ENCODE results near the gene TMEM26.

GRCh38 chr10:60059331-60060107 lies 153.2 kb upstream of the CCDC6 start:
- RRBS, result no CpG with 5 or more reads among the region's 7 CpGs

- RRBS, result no CpG with 5 or more reads among the region's 14 CpGs
Observed at GRCh38 chr10:60140266-60141271, 234.2 kb upstream of the CCDC6 start.

GRCh38 chr10:60141272-60141717 lies 234.9 kb upstream of the CCDC6 start:
- RRBS, result no CpG with 5 or more reads among the region's 3 CpGs

DNA sequence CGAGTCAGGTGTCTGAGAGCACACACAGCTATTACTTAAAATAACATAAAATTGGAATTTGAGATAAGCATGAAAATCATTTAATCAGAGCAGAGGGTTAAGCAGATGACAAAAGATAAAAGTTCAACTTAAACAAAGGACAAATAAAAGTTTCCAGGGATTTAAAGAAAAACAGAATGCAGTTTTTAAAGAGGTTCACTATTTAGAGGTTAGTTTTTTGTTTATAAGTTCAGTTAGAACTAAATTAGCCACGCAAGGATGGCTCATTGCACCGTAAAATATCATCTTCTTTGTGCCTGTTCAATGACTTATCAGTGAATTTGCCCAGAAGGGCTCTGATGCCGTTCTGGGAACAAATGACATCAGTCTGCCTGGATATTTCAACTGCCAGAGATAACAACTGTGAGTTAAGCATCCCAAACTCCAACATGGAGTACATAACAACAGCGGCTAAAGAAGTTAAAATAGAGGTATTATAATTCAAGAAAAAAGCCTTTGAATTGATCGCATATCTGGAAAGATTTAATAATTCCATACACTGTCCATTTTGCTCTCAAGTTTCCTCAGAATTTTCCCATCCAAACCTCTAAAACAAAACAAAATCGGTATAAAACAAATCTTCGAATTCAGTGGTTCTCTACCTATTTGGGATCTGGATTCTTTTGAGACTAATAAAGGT lies 107.7 kb downstream of the ANK3 start:
- RRBS, result no CpG with 5 or more reads among the region's 8 CpGs

GRCh38 chr10:60498062-60498552 lies 108.4 kb upstream of the ANK3 start:
- RRBS, result no CpG with 5 or more reads among the region's 1 CpG

DNA sequence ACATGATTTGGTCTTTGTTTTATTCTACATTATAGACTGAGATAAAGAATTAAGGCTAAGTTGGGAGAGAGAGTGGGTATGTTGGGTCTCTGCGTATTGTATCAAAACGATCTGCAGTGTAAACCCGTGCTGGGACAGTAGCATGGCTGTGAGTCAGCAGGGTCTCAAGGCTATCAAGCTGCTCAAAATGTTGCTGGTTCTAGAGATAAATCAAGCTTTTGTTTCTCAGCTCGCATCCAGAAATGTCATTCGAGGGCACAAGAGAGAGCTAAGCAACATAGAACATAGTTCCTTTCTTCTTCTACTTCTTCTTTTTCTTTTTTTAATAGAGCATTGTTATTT lies 34.4 kb upstream of the RHOBTB1 start:
- RRBS, result no CpG with 5 or more reads among the region's 5 CpGs

DNA sequence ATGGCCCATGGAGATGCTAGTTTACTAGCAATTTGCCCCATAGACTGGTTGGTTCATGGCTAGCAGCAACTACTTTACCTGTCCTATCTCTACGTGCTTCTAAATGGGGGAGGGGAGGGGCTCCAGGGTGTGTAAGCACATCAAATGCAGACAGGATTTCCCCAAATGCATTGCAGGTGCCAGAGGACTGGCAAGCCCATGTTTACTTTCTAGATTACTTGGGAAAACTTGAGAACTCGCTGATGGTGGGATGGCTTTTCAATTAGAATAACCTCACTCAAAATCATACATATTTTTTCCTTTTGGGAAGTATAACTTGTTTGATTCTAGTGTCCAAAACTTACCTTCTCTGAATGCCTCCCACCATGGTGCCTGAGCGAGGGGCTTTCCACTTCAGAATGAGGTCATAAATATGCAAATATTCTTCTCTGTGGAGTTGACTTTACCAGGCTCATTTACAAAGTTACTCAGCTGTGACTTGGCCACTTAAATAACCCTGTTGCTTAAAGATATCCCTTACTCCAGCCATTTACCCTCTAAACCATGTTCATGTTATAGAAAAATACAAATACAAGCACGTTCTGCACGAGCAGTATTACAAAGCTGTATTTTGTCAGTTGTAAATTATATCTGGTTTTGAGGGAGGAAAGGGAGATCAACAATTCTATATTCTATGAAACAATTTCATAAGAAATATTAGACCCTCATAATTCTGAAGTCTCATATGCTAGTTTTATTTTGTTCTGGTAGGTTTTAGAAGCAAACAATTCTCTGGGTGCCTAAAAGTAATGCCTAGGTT lies 191.4 kb upstream of the RHOBTB1 start:
- RRBS, result no CpG with 5 or more reads among the region's 5 CpGs

DNA sequence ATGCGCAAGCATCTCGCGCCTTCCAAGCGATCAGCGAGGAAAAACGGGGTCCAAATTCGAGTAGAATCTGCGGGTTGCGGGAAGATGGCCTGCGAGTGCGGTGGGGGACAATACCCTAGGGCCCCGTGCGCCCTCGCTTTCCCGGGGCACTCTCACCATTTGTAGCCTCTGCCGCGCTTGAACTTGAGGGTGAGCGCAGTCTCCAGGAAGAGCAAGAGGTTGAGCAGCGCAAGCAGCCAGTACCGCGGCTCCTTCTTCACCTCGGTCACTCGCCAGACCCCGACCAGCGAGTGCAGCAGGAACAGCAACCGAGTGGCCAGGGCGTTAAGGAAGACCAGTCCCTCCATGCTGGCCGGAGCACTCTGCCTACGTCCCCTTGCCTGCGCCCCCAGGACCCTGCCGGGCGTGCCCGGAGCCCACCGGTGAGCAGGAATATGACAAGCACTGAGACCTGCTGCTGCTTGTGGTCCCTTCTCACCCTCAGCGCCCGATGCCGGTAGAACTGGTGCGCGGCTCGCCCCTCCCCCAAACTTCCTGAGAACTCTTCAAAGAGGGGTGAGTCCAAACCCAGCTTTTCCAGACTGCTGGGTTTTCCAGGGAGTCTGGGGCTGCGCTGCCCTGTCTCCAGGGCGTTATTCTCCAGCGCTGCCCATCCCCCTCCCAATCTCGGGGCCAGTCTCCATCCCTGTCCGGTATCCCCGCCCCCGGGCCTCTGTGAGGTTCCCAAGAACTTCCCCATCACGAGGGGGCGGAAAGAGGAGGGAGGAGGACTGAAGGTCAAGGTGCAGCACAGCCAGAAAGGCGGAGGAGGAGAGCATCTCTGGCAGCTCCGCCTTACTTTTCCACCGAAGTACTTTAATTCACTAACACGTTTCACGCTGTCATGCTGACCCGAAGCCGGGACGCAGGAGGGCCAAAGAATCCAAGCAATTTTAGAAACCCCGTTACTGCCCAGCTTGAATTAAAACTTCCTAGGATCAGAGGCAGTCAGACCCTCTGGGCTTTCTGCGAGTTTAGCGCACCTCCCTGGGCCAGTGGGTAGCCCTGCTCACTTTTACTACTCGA lies at the start of gene TMEM26:
TSS of gene TMEM26 (minus strand) at position 647 of the 1,065 bp plus-strand sequence.
- RRBS, result 5% methylated on average over 8 of the region's 61 CpGs

- RRBS, result no CpG with 5 or more reads among the region's 3 CpGs
Observed at GRCh38 chr10:61465761-61466300, 12.7 kb upstream of the TMEM26 start.

DNA sequence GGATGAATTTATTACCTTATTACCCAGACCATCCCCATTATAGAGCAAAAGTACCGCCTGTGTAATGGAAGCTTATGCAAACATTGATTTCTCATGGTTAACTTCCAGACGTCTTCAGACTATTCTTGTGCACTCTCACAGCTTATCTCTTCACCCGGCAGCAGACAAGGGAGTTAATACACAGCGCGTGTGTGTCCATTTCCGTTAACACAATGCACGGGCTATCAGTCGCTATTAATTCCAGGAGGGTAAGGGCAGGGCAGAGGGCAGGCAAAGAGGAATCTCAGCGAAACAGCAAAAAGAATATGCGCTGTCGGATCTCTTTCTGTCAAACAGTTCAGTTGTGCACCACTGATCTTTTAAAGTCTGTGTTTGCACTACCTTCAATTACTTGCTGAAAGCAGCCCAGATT lies 41.2 kb upstream of the CABCOCO1 start:
- RRBS, result no CpG with 5 or more reads among the region's 11 CpGs

DNA sequence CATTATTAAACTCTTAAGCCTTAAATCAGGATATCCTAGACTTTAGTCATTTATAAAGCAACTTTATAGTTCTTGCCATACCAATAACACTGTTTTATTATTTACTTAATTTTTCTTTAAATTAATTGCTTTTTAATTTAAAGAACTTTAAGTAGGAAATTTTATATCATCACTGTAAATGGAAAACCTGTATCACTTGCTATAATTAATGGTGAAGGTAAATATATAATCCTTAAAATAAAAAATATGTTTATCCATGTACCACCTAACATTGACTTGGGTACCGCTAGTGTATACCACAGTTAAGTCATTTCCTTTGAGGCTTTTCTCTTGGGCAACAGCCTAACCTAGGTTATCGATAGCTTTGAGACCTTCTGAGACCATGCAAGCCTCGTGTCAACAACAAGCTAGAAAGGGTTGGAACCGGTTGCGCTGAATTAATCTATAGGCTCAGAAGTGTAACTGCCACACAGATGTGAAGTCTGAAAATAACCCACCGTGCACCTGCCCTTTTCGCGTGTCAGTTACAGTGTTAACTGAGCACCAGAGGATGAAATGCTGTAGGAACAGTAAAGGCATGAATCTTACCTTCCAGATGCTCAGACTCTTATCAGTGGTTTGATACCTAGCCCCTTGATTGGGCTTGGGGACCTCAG lies 59.7 kb downstream of the ARID5B start:
- RRBS, result no CpG with 5 or more reads among the region's 8 CpGs

DNA sequence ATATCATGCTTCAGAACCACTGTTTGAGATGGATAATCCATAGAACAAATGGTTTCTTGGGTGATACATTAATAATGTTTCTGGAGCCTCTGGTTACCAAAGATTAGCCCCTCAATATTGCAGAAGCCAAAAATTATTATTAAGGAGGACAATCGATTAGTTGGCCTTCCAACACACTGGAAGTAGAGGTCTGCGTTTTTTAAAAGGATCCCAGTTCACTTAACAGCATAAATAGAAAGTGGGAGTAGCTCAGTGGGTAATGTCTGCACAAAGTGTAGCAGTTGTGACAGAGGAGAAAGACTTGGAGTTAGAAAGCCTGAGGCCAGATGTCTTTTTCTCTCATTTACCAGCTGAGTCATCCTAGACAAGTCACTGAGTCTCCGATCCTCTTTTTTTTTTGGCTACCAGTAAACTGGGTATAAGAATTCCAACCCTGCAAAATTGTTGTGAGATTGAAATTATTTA lies 73.7 kb downstream of the ARID5B start:
- RRBS, result no CpG with 5 or more reads among the region's 3 CpGs

DNA sequence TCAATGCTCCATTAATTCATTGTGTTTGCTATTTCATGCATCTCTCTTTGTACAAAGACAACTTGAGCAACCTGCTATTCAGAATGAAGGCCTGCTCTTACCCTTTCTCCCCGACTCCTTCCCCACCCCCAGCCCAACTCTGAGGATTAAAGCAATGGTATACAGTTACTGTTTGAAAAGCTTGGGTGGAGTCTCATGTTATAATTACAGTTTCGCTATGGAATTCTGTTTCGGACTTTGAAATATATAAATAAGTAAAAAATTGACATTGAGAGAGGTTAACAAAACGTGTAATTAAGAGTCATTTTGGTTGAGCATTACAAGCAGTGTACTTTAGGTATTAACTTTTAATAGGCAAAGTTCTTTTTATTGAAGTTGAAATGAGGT lies 93.0 kb downstream of the ARID5B start:
- RRBS, result no CpG with 5 or more reads among the region's 4 CpGs

DNA sequence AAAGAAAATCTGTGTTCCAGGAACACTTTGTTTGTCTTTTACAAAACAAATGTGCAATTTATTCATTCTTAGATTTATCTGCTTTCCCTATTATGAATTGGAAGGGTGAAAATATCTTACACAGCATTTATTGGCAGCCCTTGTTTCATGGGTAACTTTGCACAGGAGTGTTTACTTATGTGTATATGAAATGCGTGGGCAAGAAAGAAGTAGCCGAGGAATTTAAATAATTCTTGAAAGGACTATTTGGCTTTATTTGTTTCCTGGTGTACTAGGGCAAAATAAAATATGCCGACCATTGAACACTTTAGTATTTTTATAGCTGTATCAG lies 93.6 kb downstream of the ARID5B start:
- RRBS, result no CpG with 5 or more reads among the region's 3 CpGs

GRCh38 chr10:62020321-62020843 lies 118.9 kb downstream of the ARID5B start:
- RRBS, result no CpG with 5 or more reads among the region's 4 CpGs

DNA sequence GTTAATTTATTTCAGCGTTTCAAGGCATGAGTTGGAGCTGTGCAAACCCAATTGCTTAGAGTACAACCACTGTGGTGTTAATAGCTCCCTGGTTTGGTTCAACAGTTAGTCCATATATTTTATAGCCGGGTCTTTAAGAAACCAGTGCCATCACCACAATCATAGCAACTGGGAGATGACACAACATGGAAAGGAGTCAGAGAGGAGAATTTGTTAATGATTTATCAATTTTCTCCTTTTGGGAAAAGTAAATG lies 120.1 kb downstream of the ARID5B start:
- RRBS, result no CpG with 5 or more reads among the region's 2 CpGs

GRCh38 chr10:62045116-62045410 lies 143.6 kb downstream of the ARID5B start:
- RRBS, result no CpG with 5 or more reads among the region's 2 CpGs

GRCh38 chr10:62069342-62069876 lies 167.9 kb downstream of the ARID5B start:
- RRBS, result no CpG with 5 or more reads among the region's 7 CpGs

GRCh38 chr10:62636867-62637820 lies 167.4 kb upstream of the ADO start:
- RRBS, result no CpG with 5 or more reads among the region's 12 CpGs

Measured in aortic smooth muscle cell (primary cell).